Diencephalon (tissue), 2 donors: ENCODE data around the gene FOXRED1.

DNA sequence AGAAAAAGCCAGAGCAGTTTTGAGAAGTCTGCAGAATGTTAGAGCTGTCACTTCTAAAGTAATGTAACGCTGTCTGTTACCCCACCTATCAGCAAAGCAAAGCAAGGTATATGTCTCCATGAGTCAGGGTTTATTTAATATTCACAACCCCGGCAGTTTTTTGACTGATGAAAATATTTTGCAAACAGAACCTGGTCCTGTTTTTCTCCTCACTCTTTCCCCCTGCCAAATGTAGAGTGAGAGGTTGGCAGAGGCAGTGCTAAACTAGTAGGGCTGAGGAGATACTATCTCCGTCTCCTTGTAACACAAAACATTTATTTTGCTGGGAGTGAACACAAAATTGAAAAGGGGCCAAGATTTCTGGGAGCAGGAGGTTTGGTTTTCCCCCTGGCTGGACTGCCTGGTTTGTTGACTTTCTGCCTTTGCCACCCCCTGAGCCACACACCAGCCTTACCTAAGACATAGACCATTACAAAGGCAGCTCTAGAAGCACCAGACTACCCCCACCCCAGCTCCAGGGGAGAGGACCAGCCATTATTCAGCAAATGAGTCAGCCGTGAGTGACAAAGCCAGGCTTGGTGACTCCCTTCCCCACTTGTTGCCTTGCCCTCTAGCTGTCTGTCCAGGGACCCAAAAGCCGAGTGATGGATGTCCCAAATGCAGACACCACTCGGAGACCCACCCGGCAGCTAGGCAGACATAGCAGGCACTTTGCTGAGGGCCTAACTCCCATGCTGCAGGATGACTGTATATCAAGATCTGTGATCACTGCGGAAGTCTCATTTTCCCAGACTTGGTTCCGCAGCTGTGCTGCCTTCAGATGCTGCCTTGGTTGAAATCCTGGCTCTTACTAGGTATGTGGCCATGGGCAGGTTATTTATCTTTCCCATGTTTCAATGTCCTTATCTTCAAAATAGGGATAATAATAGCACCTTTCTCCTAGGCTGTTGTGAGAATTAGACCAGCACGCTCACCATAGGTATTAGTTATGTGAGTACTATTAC, 17.6 kb upstream of the CDON start:
- RAMPAGE, long total RNA: no peak

- RAMPAGE, long total RNA: no peak
Measured at GRCh38 chr11:126260055-126260704, 8.5 kb downstream of the SRPRA start.

GRCh38 chr11:126263248-126264020, 5.3 kb downstream of the SRPRA start:
- RAMPAGE, long total RNA: no peak

GRCh38 chr11:126268739-126269770, at the start of gene FOXRED1:
TSS of gene FOXRED1 (plus strand) at chr11:126269154.
- RAMPAGE, long total RNA: start-site peak on the minus strand at chr11:126268819-126268901, 676 and 521 reads in 2 replicates

GRCh38 chr11:126271345-126271777, 2.4 kb downstream of the FOXRED1 start:
- RAMPAGE, long total RNA: no peak

- RAMPAGE, long total RNA: no peak
Measured at GRCh38 chr11:126318608-126319812, 15.2 kb downstream of the DCPS start.

- RAMPAGE, long total RNA: no peak
Measured at GRCh38 chr11:126365888-126366839, 10.7 kb downstream of the ST3GAL4 start.

- RAMPAGE, long total RNA: no peak
Measured at GRCh38 chr11:126384368-126384869, 28.9 kb downstream of the ST3GAL4 start.

- RAMPAGE, long total RNA: no peak
Measured at GRCh38 chr11:126410525-126411239, 55.2 kb downstream of the ST3GAL4 start.

- RAMPAGE, long total RNA: no peak
Measured at GRCh38 chr11:126631230-126631566, 275.7 kb downstream of the ST3GAL4 start.

- RAMPAGE, long total RNA: no peak
Measured at GRCh38 chr11:128296949-128297314, 290.4 kb downstream of the ETS1 start.

DNA sequence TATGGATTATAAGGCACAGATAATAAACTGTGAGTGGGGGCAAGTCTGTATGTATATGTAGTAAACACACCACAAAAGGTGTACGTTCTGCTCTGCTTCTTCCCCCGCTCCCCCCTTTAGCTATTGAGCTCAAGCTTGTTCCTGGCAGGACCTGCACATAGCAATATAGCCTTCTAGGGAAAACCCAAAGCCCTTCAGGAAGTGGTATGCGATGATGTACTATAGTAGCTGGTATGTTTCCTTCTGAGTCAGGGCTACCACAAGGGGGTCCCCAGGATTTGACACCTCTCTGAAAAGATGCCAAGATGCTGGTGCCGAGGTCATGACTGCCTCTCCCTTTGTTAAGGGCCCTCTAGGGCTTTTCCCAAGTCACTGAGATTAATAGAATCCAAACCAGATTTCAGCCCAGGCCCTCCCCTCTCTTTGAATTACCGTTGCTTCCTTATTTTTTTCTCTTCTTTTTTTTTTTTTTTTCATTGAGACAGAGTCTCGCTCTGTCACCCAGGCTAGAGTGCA, 268.5 kb downstream of the ETS1 start:
- RAMPAGE, long total RNA: no peak

DNA sequence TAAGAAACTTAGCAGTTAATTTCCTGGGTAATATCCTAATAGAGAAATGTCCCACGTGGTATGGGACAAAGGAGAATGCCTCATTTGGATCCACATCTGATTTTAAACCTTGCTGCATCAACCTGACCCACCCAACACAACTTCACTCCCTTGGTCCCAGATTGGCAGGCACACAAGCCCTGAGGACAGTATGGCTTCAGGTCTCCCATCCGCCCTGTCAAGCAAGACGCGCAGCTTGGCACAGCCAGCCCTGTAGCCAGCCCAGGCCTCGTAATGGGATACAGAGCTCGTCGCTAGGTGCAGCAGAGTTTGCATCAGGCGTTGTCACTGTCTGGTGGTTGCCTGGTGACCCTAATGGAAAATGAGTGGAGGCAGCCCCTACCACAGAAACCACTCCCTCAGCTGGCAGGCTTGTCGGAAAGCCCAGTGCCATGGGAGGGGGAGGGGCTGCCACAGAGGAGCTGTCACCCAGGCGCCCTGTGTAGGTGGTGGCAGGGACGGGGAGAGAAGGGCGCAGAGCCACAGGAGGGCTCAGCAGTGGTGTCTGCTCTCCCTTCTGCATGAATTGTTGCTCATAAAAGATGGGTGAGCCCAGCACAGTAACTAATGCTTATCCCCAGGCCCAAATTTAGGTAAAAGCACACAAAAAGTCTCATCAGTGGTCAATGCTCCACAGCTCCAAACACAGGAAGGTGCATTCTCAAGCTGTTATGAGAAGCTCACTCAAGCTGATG, 164.8 kb downstream of the ETS1 start:
- RAMPAGE, long total RNA: no peak

DNA sequence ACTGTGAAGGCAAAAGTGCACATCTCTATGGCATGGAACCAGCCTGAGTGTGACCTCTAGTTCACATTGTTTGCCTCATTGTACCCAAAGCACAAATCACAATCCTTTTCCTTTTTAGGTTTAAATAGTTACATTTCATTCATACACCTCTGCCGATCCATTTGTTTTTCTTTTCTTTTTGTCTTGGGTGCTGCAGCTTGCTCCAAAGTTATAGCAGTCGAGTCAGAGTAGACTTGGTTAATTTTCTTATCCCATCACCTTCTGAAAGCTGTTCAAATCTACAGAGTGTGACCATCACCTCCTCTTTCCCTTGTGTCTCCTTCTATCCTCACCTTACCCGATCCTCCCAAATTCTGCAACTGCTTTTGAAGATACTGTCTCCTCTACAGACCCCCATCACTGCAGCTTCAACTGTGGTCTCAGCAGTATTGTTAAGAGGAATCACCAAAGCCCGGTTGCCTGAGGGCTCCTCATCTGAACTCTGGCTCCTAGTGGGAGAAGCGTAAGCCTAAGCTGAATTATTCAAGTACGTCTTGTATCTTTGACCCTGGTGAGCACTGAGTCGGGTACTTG, 130.2 kb downstream of the ETS1 start:
- RAMPAGE, long total RNA: no peak

DNA sequence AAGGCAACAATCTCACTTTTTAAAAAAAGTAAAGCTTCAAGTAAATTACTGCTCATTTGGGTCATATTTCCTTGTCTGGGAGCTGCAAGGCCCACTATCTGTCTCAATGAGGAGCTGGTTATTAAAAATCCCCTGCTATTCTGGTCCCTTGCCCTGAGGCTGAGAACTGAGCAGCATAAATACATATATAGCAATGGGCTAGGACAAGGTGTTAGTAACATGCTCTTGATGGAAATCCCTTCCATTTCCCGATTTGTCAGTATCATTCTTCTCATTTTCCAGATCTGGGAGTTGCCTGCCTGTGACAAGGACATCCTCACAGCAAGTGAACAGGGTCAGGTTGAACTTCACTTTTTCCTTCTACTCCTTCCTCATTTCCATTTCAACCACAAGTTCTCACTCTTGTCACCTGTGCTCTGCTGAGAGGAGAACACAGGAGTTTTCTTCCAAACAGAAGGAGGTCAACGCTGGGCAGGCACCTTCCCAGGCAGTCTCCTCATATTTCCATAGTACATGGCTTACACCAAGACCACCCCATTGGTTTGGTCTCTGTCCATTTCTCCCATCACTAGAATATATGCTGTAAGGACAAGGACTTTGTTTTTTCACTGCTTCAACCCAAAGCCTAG, 119.1 kb downstream of the ETS1 start:
- RAMPAGE, long total RNA: no peak

GRCh38 chr11:128470062-128470515, 117.3 kb downstream of the ETS1 start:
- RAMPAGE, long total RNA: no peak

DNA sequence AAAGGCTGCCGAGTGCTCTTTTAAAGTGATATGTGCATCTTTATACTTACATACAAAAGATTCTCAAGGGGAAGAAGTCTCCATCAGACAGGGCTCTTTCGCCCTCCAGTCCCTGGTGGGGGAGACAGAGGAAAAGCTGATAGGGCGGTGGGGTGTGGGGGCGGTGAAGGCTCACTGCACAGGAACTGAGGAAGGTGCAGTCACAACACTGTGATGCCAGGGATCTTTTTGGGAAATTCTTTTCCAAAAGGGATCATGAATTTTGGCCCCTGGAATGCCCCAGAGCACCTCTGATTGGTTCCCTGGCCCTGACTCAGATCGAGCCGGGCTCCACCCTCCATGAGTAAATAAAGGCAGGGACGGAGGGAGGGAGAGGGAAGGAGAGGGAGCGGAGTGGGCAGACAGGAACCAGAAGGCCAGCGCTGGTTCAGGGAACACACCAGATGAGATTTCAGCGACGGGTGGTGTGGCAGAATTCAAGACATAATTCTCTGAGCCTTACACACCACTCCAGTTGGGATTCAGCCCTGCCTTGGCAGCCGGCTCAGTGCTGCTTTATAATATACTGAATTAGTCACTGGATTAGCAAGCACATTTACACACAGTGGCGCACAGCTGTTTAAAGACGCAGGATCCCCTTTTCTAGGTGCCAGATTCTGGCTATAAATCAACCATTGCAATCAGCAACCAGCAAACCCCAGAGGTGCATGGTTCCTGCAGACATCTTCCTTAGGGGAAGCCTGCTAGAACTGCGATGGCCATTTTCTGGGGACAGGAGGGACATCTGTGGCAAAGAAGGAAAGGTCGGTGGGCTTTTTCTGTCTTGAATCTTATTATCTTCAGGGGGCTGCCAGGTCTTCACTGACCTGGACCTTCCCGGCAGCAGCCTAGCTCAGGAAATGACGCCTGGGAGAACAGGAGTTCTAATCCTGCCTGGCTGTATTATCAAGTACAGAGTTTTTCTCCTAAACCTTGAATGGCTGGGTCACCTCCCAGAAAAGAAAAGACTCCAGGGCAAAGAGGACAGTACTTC, 80.1 kb downstream of the ETS1 start:
- RAMPAGE, long total RNA: no peak

- RAMPAGE, long total RNA: no peak
Measured at GRCh38 chr11:128548285-128549238, 38.8 kb downstream of the ETS1 start.

- RAMPAGE, long total RNA: no peak
Measured at GRCh38 chr11:128550813-128551388, 36.5 kb downstream of the ETS1 start.

DNA sequence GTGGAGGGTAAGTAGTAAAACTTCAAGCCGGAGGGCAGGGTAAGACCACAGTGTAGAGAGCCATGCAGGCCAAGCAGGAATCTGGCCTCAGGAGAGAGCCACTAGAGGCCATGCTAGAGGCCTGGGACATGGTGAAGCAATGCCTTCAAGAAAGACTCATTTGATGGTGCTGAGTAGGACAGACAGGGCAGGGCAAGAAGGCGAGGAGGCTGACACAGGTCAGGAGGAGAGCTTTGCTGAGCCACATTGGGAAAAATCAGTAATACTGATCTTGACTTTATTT, 26.3 kb downstream of the ETS1 start:
- RAMPAGE, long total RNA: no peak